ENCODE measurements around the genes TEX264, ABHD14B, RPL29 and TLR9.

DNA sequence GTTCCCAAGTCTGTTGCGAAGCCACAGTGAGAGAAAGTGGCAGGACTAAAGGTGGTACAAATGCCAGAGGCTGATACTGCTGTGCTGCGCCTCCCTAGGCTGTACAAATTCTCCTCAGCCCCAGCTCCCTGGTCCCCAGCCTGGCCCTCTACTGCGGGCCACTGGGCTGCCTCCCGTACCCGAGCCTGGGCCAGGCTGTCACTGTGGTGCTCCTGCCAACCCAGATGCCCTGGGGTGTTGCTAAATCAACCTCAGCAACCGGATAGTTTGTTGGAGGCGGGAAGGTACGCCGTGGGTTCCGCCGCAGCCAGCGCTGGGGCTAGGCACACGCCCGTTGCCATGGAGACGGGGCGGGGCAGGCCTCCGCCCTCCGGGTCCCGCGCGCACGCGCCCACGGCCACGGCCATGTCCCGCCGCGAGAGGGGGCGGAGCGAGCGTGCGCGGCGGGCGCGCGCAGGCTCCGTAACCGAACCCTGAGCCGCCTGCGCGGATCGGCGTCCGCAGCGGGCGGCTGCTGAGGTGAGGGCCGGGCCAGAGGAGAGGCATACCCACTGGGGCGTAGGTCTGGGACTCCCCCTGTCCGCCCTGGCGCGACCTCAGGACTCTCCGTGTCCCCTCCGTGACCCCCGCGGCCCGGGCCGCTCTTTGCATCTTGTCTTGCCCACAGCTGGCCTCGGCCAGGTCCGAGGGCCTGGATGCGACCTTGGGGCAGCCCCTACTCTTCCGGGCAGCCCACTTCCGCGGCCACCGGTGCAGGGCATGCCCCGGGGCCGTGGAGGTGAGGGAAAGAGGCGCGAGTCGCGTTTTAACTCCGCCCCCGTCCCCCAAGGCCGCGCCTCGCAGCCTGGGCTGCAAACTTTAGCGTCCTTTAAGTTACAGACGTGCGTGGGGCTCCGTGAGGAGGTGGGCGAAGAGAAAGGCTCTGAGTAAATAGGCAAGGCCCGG is at the start of gene TEX264:
Gene TEX264, plus strand, starts transcription at position 483 of the 945 bp plus-strand sequence.
- RRBS, result 2% methylated on average over 12 of the region's 82 CpGs

GRCh38 chr3:51899953-51900310 is 3.2 kb downstream of the IQCF1 start:
- RRBS, result no CpG with 5 or more reads among the region's 6 CpGs

GRCh38 chr3:51967713-51968455 is 630 bp upstream of the PCBP4 start:
- RRBS, result 3% methylated on average over 31 of the region's 55 CpGs

DNA sequence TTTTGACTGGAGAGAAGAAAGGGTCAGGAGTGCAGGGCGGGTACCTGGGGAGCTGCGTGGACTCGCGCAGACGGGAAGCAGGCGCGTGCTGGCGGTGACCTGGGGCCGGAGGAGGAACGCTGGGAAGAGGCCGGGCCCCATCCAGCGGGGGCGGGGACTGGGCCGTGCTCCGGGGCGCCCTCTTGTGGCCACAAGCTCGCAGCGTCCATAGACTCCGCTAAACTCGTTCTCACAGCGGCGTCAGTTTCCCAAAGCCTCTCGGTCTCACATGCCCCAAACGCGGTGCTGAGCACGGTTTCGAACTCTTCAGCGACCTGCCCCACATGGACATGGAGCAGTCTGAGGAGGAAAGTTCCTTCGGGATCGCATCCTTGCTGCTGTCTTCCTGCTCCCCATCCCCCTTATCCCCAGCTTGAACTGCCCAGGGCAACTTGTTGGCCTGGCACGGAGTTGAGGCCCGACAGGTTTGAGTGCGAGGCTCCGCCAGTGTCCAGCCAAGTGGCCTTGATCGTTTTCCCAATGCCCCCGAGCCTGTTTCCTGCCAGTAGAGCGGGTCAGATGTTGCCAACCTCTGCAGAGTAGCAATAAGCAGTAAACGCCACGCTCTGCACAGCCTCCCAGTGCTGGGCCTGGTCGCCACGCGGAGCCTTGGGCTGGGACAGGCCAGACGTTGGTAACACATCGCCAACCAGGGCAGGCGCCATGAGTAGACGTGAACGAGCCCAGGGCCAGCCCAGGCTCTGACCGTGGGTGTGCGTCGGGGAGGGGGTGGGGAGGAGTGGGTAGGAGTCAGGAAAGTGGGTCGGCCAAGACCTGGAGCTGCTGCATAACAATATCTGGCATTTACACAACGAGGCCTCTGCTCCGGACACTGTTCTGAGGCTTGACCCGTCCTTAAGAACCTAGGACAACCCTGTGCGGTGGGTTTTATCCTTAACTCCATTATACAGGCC is at the start of gene ABHD14B:
Gene ABHD14B, minus strand, starts transcription at position 129 of the 953 bp plus-strand sequence.
- RRBS, result 2% methylated on average over 5 of the region's 55 CpGs

- RRBS, result no CpG with 5 or more reads among the region's 18 CpGs
Measured at GRCh38 chr3:51993524-51994770, 1.7 kb downstream of the RPL29 start.

- RRBS, result 4% methylated on average over 5 of the region's 50 CpGs
Measured at GRCh38 chr3:51995171-51996314, at the start of gene RPL29. TSS of gene RPL29 (minus strand) at chr3:51995895.

- RRBS, result no CpG with 5 or more reads among the region's 24 CpGs
Measured at GRCh38 chr3:52005294-52006425, 10.0 kb upstream of the RPL29 start.

DNA sequence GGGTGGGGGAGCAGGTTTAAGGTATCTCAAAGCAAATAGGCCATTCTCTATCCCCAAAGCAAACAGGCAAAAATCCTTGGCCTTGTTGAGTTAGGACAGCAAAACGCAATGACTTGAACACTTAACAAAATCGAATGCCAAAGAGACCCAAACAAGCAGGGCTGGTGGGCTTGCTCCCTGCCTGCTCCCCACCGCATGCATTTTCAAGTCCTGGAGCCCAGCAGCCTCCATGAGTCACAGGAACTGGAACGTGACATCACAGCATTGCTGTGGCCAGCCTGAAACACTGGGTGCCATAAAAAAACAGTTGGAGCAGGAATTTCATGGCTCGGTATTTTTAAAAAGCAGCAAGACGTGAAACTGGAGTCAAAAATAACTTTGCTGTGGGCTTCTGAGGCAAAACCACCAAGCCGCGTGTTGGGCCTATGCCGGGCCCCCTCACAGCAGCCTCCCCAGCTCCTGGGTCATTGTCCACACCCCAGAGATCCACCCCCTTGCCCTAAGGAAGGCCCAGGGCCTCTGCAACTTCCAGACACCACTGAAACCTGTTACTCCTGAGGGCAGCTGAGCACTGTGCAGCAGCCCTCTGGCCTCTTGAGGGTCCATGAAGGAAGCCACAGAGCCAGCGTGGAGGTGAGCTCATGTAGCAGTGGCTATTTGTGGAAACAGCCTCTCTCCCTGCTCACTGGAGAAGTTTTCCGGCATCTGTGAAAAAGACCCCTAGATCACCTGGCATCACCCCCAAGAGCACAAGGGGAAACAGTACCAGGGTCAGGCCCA is 33.8 kb upstream of the DUSP7 start:
- RRBS, result no CpG with 5 or more reads among the region's 11 CpGs

DNA sequence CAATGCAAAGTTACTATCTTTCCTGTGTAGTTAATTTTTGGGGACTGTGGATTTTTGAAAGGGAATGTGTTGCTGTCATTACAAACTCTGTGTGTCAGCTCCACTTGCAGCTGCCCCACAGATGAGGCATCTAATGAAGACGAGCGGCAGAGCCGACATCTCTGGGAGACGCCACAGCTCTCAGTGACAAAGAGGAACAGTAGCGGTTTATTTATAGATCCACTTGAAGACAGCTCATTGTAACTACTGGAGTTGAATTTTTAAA is 46.1 kb downstream of the POC1A start:
- RRBS, result no CpG with 5 or more reads among the region's 5 CpGs

GRCh38 chr3:52181427-52181954 is 16.5 kb upstream of the ALAS1 start:
- RRBS, result no CpG with 5 or more reads among the region's 5 CpGs

GRCh38 chr3:52192808-52193426 is 5.0 kb upstream of the ALAS1 start:
- RRBS, result 89% methylated on average over 4 of the region's 17 CpGs

GRCh38 chr3:52198929-52199792 is 1.2 kb downstream of the ALAS1 start:
- RRBS, result no CpG with 5 or more reads among the region's 11 CpGs

DNA sequence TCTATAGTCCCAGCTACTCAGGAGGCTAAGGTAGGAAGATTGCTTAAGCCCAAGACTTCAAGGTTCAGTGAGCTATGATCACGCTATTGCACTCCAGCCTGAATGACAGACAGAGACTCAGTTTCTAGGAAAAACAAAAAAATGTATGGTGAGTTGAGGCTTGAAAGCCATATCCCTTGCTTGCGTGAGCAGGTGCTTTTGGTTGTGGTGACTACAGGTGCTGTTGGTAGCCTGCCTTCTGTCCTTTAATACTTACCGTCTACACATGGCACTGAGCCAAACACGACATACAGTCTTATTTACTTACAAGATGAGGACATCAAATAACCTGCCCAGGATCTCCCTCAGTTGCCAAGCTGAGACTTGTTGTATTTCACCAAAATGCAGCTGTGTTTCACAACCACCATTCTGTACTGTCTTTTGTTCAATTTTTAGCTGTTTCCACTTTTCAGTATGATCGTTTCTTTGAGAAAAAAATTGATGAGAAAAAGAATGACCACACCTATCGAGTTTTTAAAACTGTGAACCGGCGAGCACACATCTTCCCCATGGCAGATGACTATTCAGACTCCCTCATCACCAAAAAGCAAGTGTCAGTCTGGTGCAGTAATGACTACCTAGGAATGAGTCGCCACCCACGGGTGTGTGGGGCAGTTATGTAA is 6.4 kb downstream of the ALAS1 start:
- RRBS, result no CpG with 5 or more reads among the region's 10 CpGs

GRCh38 chr3:52211183-52211786 is 13.3 kb downstream of the ALAS1 start:
- RRBS, result no CpG with 5 or more reads among the region's 18 CpGs

- RRBS, result no CpG with 5 or more reads among the region's 16 CpGs
Measured at GRCh38 chr3:52218262-52218981, 7.0 kb downstream of the TLR9 start.

GRCh38 chr3:52225459-52225968 is at the start of gene TLR9:
TSS of gene TLR9 (minus strand) at chr3:52225645.
- RRBS, result no CpG with 5 or more reads among the region's 4 CpGs

DNA sequence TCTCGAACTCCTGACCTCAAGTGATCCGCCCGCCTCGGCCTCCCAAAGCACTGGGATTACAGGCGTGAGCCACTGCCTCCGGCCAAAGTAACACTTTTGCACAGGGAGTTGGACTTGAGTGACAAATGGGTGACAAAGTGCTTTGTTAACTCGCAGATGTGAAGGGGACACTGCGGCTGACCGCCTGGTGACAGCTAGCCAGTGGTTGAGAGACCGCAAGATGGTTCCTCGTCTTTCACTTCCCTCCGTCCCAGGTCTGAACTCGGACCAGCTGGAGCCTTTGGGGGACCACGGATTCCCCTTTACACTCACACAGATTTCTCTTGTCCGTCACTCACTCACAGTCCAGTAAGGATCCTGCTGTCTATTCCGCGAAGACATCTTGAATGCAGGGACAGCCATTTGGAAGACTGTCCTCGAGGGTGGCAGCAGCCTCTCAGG is 754 bp upstream of the PPM1M start:
- RRBS, result no CpG with 5 or more reads among the region's 18 CpGs

DNA sequence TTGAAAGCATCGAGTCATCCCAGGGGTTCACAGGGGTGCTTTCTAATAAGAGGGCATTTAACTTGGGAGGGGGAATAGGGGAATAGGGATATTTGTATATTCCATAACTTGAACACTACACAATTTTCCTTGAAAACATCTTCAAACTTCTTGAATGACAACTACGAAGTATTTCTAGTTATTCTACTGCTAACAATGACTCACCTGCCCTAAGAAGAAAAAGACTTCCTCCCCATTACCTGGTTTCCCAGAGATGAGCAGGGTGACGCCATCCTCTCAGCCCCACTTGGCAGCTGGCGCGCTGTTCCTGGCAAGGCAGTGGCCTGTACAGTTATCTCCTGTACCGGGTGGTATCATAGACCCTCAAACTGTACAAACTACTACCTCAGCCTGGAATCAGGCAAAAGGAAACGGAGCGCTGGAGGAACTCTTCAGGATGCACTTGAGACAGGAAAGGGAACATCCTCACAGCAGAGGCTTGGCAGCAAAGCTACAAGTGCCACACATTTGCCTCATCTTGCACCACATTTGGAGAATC is 10.4 kb downstream of the WDR82 start:
- RRBS, result no CpG with 5 or more reads among the region's 8 CpGs

GRCh38 chr3:52270442-52270813 is 8.0 kb downstream of the WDR82 start:
- RRBS, result no CpG with 5 or more reads among the region's 1 CpG

- RRBS, result no CpG with 5 or more reads among the region's 7 CpGs
Measured at GRCh38 chr3:52271090-52271817, 7.2 kb downstream of the WDR82 start.